Diencephalon (tissue), 2 donors: ENCODE measurements around a stretch of chr12.

DNA sequence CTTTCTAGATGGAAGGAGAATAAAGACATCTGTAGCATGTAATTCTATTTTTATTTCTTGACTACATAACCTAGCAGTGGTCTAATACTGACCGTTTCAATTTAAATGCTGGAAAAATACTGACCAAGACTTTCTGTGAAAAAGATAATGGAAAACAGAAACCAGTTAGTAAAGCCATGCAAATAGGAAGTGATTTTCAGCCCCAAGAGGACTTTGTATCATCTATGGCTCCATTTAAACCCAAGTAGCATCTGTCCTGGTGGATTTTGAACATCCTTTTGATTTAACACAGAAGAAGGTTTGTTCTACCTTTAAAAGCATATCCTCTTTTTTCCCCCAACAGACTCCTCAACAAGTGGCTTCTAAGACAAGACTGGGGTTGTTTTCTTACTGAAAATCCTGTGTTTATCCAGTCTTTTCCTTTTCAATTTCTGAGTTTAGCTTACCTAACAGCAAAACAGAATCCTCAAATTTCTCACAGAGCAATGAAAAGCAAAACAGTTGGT, 55.9 kb downstream of the NAP1L1 start:
- RAMPAGE, long total RNA, result no peak

- RAMPAGE, long total RNA, result no peak
Measured at GRCh38 chr12:76037105-76038216, 47.0 kb downstream of the NAP1L1 start.

DNA sequence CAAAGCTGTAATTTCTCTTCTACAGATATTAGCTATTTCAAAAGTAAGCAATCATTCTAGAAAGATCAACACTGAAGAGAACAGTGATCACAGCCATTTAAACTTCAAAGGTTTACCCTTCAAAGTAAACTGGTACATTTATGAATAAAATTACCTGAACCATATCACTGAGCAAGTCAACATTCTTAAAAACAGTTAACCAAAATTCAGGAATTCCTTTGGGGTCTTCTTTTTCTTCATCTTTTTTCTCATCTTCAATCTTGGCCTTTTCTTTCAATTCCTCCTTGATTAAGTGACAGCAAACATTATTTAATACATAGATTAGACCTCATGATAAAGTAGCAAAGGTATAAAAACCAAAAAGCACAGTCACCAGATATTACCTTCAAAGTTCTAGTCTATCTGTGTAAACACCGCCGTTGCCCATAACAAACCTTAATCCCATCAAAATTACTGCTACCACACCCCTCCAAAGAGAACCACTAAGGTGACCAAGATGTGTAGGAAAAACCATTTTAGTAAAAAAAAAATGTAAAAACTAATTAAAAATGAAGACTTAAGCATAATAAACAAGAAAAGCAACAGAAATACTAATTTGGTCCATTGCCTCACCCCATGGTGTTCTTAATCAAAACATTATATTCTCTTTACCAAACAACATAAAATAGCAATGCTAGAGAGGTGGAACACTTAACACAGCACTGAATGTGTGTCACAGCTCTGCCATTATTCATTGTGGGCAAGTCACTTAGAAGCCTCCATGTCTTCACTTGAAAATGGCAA, 28.4 kb downstream of the NAP1L1 start:
- RAMPAGE, long total RNA, result no peak

DNA sequence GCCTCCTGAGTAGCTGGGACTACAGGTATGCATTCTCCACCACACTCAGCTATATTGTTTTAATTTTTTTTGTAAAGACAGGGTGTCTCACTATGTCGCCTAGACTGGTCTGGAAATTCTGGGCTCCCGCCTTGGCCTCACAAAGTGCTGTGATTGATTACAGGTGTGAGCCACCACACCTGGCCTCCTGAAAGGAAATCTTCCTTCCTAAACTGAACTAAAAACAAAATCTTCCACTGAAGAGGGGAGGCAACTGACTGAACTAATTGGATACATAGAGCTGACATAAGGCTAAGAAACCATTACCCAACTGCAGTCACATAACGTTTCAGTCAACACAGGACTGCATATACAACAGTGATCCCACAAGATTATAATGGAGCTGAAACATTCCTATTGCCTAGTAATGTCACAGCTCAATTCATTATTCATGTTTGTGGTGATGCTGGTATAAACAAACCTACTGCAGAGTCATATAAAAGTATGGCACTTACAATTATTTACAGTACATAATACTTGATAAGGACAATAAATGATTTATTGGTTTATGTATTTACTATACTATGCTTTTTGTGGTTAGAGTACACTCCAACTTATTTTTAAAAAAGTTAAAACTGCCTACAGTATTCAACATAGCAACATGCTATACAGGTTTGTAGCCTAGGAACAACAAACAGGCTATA, 4.5 kb downstream of the NAP1L1 start:
- RAMPAGE, long total RNA, result no peak

DNA sequence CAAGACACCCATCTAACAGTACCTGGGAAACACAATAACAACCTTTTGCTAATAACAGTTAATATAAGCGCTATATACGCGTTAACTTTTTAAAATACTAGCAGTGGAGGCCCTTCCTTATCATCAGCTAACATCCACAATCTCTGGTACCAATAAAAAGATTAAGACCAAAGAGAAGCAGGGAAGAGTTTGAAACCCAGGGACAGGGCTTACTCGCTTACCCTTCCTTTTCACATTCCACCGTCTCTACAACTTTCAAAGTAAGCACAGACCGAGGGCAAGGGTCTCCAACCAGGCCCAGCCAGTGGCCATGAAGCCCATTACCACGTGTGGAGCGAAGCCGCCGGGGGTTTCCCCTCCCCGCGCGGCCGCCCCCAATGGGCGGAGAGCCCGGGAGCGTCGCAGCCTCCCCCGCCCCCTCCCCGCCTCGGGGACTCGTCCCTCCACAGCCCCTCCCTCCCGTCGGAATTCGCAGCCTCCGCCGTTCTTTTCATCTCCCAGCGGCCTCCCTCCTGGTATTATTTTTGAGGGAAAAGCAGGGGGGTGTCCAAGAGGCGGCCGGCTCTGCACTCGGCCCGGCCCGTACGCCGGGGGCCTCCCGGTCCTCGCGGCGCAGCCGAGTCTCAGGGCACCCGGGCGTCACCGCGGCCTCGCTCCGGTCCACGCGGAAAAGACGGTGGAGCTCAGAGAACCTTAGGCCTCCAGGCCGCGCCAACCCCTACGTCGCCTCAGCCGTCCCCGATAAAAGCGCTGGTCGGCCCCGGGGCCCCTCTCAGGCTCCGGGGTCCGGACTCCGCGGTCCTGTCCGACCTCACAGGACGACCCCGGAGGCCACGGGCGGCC, 652 bp downstream of the NAP1L1 start:
- RAMPAGE, long total RNA, result no peak

- RAMPAGE, long total RNA, result no peak
Measured at GRCh38 chr12:76259547-76260360, 88.5 kb downstream of the BBS10 start.

DNA sequence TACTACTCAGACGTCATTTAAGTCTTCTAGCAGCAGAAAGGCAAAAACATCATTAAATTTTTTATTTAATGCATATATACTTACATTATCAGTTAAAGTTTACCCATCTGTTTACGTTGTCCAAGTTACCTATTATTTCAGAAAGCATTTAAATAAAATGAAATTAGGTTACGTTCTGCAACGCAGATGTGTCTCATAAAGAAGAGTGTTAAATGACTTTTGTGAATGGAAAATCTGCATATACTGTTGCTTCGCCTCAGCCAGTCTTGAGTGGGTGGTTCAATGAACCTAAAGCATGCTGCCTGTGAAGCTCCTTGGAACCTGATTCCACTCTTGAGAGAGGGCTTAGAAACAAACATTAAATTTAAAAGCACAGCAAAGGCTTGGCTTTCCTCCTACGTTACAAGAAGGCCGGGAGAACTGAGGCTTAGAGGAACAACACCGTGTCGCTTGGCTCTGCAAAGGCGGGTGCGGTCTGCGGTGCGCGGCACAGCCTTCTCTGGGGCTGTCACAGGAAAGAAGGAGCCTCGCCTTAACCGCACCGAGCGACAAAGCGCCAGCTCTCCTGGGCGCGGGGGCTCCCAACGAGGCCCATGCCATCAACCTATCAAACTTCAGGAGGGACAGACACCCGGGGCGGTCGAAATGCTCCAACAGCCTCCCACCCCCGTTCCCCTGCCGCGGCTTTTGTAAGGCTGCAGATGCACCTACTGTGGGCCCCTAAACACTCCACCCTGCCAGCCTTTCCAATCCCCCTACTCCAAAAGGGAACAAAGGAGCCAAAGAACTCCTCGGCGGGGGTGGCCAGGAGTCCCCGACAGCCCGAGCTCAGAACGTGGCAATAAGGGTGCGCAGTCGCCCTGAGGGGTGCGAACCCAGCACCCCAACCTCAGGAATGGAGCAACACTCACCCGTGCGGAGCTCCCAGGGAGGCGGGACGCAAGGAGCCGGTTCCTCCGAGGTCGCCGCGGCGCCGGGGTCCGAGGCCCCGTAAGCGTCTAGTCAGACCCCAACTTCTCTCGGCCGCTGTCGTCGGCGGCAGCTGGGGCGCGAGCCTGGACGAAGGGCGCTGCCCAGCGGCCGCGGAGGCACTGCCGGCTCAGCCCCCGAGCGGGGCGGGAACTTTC, 722 bp downstream of the OSBPL8 start:
- RAMPAGE, long total RNA, result no peak

DNA sequence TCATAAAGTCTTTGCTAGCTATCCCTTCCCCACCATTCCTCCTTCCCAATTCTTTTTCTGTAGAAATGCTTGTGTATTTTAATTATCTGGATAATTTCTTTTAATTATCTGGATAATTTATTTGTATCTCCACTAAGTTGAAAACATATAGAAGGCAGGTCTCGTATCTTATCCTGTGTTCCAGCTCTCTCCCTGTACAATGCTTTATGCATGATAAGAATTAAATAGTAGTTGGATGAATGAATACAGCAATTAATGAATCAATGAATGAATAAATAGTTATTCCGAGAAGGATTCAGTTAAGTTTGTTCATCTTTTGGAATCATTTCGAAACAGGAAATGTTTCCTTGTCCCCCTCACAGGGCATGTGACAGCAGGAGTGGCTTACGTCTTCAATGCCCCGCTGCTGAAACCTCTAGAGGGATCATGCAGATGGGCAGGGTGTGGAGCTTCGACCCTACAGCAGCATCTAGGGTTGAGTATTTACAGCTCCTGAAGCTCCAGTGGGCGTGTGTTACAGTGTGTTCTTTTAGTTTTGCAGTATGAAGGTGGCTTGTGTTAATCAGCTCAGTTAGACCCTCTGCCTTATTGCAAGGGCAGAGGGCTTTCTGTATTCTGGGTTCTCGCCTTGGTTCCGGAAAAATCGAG, 2.5 kb downstream of the NAV3 start:
- RAMPAGE, long total RNA, result no peak

GRCh38 chr12:77893766-77894476, 63.2 kb downstream of the NAV3 start:
- RAMPAGE, long total RNA, result no peak

DNA sequence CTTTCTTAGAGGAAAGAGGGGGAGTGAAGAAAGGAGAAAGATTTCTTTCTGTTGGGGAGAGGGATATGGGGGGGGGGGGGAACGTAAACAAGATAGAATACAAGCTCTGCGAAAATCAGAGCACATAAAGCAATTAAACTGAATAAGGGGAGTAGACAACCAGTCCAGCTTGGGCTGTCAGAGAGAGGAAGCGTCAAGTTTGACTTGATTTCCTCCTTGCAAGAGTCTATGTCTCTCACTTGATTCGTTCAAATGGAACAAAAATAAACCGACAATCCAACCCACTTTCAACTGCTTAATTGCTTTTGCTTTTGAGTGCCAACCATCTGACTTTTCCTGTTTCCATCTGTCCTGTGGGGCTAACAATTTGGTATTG, 912 bp downstream of the SYT1 start:
- RAMPAGE, long total RNA, result no peak

- RAMPAGE, long total RNA, result no peak
Measured at GRCh38 chr12:79044726-79045821, 180.5 kb downstream of the SYT1 start.

- RAMPAGE, long total RNA, result no peak
Measured at GRCh38 chr12:79451773-79452582, 238.8 kb downstream of the PAWR start.

- RAMPAGE, long total RNA, result no peak
Measured at GRCh38 chr12:79542000-79542619, 148.7 kb downstream of the PAWR start.

DNA sequence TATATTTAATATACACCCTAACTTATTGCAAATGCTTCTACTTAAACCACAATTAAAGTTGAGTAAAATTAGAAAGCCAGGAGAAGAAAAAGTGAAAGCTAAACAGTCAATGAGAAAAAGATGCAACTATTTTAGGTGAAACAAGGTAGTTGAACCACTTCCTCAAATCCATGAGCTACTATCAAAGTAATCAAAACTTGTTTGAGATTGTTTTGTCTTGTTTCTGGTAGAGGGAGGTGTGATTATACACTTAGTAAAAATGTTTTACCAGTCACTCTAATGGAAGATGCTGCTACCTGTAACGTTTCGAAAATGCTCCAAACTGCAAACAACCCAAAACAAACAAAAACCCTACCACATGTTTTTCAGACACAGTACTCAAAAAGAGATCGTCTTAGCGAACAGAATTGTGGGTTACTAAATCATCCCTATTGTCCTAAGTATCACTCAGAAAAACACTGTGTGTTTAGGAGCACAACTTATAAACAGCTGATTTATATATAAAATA, 2.0 kb downstream of the PAWR start:
- RAMPAGE, long total RNA, result no peak

- RAMPAGE, long total RNA, result no peak
Measured at GRCh38 chr12:79872606-79873120, 62.2 kb downstream of the PPP1R12A start.

GRCh38 chr12:79936709-79937217, 1.9 kb upstream of the PPP1R12A start:
- RAMPAGE, long total RNA, result no peak

DNA sequence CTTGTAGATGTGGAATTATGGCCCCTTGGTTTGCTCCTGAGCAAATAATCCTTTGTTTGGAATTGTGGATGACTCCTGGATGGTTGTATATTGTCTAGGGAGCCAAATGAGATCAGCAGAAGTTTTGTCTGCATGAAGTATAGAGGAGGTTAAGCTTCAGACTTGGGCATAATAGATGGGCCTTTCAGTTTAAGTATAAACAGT, 63.5 kb upstream of the PPP1R12A start:
- RAMPAGE, long total RNA, result no peak

DNA sequence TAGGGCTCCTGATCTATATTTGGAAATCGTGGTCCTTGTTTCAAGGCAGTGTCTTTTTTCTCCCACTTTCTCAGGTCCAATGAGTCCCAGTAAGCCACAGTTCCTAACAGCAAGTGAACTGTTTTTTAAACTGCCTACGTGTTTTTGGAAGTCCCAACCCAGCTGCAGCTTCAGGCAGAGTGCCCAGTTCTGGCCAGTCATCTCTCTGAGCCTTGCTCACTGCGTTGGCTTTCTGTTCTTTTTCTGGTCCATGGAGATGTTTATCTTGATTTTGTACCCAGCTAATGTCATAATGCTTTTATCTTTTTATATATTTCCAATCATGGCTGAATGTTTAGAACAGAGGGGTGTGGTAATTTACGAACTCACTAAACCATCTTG, 46.3 kb upstream of the OTOGL start:
- RAMPAGE, long total RNA, result no peak

DNA sequence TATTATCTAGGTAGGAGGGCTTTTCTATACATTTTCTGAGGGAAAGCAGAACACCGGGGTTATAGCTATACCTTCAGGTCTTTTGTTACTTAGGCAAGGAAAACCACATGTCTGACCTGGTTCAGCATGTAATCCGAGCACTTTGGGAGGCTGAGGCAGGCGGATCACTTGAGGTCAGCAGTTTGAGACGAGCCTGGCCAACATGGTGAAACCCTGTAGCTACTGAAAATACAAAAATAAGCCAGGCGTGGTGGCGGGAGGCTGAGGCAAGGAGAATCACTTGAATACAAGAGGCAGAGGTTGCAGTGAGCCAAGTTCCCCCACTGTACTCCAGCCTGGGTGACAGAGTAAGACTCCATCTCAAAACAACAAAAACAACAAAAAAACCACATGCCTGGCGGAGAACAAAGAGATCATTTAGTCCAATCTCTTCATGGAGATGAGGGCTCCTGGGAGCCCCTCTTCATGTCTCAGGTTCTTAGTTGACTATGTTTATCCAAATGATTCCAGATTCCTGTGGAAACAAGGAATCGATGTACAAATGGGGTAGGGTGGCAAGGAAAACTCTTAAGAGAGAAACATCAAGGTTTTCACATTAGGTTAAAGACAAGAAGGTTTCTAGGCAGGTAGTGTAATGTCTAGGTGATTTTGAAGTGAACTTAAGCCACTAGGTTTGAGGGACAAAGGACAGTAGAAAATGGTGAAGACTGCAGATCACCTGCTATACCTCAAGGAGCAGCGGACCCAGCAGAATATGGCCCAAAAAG, 177.7 kb downstream of the ACSS3 start:
- RAMPAGE, long total RNA, result no peak

DNA sequence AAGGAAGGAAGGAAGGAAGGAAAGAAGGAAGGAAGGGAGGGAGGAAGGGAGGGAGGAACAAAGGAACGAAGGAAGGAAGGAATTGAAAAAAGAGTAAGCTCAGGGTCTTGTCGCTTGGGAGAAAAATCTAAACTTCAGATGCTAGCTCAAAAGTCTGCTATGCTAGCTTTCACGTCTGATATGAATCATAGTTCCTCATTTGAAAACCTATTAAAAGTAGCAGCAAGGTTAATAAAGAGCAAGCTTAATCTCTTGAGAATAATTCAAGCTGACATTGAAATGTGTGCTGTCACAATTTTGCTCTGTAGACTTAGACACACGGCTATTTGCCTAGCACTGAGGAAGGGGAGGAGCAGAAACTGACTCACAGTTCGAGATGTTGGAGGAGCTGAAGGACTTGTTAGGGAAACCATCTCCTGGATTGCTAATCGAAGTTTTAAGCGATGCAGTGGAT, 216.6 kb downstream of the ACSS3 start:
- RAMPAGE, long total RNA, result no peak